ENCODE results near the gene DENND10.

DNA sequence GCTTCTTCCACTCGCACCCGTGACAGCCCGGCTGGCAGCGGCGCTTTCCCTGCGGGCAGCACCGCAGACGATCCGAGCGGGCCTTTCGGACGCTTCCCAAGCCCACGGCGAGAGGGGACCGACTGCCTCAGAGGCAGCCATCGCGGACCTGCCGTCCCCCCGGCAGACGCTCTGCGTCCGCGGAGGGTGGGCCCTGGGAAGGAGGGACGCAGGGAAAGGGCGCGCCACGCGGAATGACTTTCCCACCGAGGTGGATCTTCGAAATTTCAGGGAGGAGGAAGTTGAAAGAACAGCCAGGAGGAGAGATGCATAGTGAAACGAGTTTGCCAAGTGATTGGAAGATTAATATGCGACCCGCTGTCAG is 603 bp upstream of the PDZD8 start:
- RRBS, 2 experiments, result no CpG with 5 or more reads among the region's 33 CpGs

- RRBS, 2 experiments, result no CpG with 5 or more reads among the region's 34 CpGs
Observed at GRCh38 chr10:117547734-117548775, 5.5 kb downstream of the EMX2 start.

DNA sequence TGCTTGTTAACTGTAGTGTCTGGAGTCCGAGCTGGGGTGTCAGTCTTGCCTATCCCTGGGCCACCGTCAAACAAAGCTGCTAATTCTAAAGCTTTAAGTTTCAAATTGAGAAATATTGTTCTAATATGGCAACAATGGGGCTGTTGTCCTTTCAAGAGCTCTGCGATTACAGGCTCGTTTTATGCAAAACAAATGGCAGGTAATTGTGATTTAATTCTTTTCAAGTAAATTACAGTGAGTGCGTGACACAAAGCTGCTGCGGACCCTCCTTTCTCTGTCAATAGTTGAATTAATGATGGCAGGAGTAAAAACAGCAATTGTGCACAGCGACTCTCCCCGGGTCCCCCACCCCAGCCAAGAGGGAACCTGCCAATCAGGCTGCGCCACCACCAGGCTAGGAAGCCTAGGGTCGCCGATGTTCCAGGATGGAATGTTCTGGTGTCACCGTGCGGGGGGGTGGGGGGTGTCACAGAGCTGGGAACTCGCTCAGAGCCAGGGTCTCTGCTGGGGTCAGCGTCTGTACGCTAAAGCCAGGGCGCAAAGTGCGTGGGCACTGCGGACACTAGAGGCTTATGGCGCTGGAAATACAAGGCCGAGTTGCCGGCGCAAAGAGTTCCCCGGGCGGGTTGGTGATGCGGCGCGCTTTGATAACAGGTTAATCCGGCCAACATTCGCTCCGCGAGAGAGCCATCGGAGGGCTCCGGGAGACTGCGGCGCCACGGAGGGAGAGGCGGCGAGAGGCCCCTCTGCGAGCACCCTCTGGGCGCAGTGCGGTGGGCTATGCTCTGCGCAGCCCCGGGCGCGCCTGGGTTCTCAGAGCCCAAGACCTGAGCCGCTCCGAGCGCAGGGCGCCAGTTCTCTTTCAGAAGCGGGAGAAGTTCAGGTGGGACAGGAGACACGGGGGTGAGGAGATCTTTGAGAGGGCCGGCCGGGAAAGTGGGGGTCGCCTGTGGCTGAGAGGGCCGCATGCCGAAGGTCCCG is 192.2 kb downstream of the EMX2 start:
- RRBS, 2 experiments, result 7 to 8% methylated on average over 20 of the region's 58 CpGs

DNA sequence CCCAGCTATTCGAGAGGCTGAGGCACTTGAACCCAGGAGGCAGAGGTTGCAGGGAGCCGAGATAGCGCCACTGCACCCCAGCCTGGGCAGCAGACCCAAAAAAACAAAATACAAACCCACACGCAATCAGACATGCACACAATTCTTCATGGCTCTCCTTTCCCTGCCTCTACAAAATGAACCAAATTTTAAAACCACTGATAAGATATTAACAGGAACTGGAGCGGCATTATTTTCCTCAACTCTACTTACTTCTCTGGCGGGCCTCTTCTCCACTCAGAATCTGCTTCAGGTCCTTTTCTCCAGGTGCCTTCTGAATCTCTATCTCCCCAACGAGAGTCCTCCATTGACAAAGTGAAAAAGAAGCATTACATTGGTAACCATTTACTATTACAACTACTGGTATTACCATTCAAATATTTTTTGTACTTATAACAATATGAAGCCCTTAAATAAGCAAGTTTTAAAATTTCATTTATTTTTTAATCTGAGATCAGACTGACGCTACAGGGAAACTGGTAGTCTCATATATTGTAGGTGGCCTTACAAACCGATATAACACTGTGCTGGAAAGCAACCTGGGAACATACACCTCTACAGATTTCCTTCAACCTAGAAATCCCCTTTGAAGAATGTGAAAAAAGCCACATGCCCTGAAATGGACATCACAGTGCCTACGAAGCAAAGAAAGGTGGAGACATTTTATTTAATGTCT is 14.4 kb downstream of the NANOS1 start:
- RRBS, 2 experiments, result no CpG with 5 or more reads among the region's 10 CpGs

GRCh38 chr10:119052438-119052995 is 23.0 kb downstream of the NANOS1 start:
- RRBS, 2 experiments, result no CpG with 5 or more reads among the region's 3 CpGs

DNA sequence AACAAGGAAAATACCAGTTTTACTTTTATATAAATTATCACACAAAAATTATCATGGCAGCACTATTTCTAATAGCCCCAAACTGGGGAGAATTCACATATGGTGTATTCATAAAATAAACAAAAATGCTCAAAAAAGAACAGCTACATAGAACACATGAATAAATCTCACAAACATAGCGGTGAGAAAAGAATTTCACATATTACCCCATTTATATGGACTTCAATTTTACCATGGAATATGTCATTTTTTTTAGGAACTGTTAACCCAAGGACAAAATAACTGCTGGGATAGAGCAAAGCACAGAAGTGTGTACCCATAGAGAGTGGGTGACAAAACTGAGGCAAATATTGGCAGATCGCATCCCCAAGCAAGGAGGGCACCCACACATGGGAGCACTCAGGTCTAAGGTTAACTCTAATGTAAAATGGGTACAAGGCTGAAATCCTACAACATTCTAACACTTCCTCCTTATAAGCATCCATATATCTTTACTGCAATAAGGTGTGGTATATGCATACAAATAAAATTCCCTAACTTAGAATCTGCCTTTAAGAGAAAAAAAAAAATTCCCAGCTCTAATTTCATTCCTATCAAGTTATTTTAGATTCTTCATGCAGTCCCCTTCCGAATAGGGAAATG is 18.8 kb downstream of the EIF3A start:
- RRBS, 2 experiments, result no CpG with 5 or more reads among the region's 3 CpGs

DNA sequence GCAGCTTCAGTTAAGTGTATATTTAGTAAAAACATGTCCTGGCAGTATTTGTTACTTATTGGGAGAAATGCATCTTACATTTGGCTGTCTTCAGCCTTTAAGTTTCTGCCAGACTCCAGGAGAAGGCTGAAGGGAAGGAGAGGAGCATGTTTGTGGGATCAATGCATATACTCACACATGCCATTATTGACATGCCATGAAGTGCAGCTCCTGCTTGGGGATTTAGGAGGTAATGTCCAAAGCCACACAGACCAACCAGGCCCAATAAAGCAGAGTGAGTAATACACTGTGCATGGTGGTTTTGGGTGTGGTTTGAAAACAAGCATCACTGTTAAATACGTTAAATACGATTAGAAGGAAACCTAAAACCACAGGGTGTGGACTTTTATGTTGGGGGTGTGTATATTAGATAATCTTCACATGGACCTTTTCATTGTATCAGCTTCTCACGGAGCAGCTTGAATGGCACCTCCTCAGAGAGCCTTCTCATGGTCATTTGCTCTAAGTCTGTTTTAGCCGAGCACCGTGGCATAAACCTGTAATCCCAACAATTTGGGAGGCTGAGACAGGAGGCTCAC is 10.3 kb upstream of the EIF3A start:
- RRBS, 2 experiments, result no CpG with 5 or more reads among the region's 5 CpGs

GRCh38 chr10:119103780-119104743 is at the start of gene DENND10:
DENND10 (plus strand) TSS chr10:119104113.
- RRBS, 2 experiments, result 1 to 2% methylated on average over 53 of the region's 106 CpGs

DNA sequence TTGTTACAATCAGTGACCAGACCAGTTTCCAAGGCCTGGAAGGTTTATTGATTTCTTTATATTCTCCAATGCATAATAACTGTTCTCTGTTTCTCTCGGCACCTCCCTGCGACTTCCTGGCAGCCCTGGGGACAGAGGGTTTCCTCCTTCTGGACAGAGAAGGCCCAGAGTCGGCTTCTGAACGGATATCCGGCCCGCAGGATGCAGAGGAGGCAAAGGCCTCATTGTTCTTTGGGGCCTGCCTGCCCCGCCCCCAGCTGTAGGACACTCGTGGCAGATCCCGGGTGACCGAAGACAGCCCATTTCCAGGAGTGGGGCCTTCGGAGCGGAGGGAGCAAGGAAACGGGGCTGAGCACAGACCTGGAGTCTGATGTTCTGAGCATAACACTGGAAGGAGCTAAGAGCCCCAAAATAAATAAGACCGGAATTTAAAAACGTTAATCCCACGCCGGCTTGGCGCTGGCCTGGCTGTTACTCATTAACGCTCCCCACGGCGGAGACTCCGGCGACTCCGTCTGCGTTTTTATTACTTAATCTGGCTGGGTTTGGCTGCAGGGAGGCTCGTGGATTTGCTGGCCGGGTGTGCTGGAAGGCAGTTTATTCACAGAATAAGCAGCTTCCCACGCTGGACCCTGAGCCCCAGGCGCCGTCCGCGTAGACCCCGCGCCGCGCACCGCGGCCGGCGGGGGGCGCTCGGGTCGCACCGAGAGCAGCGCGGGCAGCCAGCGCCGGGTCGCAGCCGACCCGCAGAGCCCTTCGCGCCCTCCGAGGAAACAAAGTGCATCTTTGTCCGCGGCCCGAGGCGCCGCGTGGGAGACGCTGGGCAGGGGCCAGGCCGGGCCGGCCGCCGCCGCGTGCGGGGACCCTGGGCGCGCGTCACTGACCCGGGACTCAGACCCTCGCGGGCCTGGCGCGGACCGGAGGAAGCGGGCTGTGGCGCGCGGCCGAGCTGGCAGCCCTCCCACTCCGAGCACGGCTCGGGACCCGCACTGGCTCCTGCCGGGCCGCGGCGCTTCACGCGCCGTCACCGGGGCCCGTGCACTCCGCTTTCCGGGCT is 849 bp upstream of the GRK5 start:
- RRBS, 2 experiments, result 2% methylated on average over 48 to 59 of the region's 97 CpGs

- RRBS, 2 experiments, result no CpG with 5 or more reads among the region's 17 CpGs
Observed at GRCh38 chr10:119208574-119209341, 1.4 kb downstream of the GRK5 start.

DNA sequence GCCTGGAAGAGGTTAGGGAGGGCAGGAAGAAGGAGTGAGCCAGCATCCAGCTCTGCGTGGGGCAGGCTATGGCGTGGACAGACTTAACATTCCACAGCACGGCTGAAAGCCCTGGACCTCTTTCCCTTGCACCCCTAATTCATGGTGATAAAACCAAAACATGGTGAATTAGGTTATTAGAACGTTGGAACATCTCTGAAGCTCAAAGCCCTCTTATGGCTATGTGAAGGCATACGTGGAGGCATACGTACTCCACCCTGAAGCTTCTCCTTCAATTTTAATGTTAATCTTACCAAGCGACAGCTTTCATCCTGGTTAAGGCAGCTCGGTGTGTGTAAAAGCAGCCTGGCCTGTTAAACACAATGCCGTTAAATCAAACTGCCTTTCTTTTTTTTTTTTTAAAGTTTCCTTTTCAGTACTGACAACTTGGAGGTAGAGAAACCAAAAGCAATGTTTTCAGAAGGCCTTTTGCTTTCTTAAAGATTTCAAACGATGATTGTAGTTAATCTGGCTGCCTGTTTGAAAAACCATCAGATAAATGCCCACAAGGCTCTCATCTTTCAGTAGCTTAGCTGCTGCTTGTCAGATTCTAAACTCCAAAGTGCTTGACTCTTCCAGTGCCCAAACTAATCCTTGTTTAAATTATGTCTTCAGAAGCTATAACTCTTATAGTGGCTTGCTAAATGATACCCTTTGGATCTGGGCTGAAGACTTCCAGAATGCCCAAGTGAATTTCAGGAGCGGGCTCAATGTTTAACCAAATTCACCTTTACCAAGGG is 4.6 kb downstream of the GRK5 start:
- RRBS, 2 experiments, result no CpG with 5 or more reads among the region's 11 CpGs

- RRBS, 2 experiments, result no CpG with 5 or more reads among the region's 2 CpGs
Observed at GRCh38 chr10:119243328-119243886, 36.0 kb downstream of the GRK5 start.

DNA sequence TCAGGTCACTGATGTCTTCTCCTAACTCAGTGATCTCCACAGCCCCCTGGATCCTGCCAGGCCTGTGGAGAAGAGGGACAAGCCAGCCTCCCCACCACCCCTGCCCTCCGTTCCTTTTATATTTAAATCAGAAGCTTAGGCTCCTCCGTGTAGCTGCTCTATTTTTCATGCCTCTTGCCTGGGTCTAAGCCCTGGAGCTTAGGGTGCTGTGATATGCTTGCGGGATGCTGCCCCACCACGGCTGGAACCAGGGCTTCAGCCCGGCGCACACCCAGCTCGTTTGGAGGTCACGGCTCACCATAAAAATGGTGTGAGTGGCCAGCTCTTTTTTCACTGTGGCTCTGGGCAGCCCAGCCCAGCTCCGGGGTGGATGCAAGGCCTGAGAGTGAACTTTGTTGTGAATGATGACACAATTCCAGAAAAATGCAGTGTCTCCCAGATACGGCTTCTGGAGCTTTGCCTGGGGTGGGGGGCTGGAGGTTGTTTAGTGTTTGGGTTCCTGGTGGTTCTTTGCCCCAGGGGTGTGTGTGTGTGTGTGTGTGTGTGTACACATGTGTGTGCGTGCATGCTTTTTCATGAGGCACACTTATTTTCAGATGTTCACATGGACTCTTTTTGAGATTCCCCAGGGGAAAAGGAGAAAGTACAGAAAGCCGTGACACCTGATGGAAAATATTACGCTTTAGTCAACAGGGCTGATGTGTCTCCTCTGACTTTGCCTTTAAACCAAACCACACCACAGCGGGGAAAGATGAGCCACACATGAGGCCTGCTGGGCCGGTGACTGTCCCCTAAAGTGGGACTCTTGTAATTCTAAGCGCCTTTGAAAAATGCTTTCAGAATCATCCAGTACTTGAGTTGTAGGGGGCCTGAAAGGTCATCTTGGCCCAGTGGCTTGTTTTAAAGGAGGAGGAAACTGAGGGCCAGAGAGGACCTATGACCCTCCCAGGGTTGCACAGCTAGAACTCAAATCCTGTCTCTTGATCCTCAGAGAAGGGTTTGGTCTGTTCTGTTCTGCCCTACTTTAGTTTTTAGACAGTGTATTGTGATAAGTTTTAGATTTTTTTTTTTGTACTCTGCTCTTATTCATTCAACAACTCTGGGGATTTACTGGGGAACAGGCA is 46.3 kb downstream of the GRK5 start:
- RRBS, 2 experiments, result 25 to 27% methylated on average over 5 of the region's 16 CpGs

GRCh38 chr10:119302468-119303366 is 95.3 kb downstream of the GRK5 start:
- RRBS, 2 experiments, result 71 to 89% methylated on average over 1 of the region's 15 CpGs

GRCh38 chr10:119370890-119371643 is 163.7 kb downstream of the GRK5 start:
- RRBS, 2 experiments, result 29 to 45% methylated on average over 5 of the region's 21 CpGs

DNA sequence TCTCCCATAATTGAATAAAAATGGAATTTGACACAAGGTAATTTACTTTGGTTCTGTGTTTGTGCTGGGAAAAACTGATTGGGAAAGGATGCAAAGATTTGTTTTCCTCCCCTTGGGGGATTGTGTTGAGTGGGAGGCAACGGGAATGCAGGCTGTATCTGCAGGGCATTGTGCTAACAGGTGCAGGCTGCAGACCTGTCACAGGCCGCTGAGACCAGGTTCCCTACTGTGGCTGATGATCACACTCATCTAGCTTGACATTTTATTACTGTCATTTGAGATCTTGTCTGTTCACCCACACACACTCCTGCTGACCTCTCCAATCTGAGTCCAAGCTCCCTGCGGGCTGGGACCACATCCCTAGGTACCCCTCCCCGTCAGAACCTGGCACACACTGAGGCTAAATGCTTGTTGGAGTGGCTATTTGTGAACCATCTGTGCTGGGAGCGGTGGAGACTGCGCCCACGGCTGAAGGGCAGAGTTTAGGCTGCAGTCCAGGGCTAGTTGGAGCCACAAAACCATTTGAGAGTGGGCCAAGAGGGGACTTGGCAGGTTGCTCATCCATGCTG is 164.6 kb downstream of the RGS10 start:
- RRBS, 2 experiments, result no CpG with 5 or more reads among the region's 7 CpGs

DNA sequence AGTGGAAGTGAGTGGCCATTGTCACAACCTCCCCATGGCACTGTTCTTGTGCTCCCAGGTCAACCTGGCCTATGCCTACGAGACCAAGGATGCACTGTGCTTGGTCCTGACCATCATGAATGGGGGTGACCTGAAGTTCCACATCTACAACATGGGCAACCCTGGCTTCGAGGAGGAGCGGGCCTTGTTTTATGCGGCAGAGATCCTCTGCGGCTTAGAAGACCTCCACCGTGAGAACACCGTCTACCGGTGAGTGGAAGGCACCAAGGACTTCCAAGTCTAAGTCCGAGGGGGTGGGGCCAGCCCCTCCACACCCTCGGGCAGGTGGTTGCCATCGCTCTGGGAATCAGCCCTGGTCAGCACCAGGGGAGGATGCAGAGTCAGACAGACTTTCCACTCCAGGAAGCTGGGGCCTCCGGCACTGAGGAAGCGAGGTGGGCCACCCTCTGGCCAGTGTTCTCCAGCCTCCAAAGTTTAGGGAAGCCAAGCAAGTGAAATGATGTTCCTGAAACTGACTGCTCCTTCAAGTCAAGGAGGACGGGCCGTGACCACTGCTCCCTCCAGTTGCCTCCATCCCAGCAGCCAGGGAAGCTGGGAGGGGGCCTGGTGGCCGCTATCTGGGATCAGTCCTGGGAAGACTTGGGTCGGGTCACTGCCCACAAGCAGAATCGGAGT is 105.8 kb downstream of the RGS10 start:
- RRBS, 2 experiments, result no CpG with 5 or more reads among the region's 18 CpGs

- RRBS, 2 experiments, result no CpG with 5 or more reads among the region's 16 CpGs
Observed at GRCh38 chr10:119441223-119441836, 101.2 kb downstream of the RGS10 start.

DNA sequence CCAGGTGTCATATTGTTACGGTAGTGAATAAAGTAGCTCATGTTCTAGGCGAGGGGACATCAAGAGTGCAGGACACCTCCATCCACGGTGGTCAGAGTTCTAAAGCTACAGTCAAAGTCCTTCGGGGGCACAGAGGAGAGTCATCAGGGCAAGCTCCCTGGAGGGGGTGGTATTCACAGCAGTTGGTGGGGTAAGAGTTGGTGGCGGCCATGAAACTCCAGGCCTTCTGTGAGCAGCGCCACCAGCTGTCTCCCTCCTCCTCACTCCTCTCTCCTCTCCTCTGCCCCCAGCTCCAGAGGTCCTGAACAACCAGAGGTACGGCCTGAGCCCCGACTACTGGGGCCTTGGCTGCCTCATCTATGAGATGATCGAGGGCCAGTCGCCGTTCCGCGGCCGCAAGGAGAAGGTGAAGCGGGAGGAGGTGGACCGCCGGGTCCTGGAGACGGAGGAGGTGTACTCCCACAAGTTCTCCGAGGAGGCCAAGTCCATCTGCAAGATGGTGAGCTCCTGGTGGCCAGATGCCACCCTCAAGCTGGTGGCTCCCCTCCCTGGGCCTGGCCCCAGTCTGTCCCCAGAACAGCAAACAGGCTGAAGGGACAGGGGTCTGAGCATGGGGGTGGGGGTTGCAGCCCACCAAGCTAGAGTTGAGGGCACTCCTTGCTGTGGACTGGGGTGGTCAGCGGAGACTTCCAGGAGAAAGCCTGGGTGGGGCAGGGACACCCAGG is 99.1 kb downstream of the RGS10 start:
- RRBS, 2 experiments, result no CpG with 5 or more reads among the region's 20 CpGs

GRCh38 chr10:119452388-119453010 is 90.0 kb downstream of the RGS10 start:
- RRBS, 2 experiments, result no CpG with 5 or more reads among the region's 23 CpGs

Data from bronchial epithelial cell (primary cell).